SK-MEL-5 (cell line): Measurements from ENCODE around the gene IZUMO3.

DNA sequence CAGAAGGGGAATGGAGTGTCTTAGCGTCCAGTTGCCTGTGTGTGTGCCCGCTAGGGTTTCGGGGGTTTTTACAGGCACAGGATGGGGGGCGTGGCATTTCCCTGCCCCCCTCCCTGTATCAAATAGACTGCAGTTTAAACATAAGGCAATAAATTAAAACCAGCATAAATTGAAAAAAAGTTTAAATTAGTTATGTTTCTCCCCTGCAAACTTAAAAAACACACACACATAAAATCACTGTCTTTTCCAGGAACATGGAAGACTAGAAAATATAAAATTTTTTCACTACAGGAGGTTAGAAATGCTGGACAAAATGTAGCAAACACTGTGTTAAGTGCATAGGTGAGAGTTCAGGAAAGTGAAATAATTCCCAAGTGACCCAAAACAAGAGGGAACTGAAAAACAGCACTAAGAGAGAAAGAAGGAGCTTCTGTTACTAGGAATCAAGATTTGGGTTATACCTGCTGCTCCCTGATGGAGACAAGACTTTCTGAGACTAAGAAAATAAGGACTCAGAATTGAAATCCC, 69.3 kb downstream of the CDKN2A start:
RAMPAGE:
- cytosol, long total RNA: no peak
- long total RNA: no peak
- nucleus, long total RNA: no peak

DNA sequence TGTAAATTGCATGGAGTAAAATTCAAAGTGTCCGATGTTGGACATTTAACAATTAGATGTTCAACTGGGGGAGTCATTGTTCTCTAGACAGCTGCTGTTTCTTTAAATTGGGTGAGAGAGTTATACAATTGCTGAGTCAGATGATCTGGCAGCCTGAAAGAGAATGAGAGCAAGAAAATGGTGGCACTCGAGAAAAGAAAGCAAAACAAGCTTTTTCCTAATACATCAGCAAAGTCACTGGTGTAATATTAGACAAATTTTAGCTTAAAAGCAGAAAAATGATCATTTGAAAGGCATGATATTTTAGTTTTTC, 12.1 kb upstream of the CDKN2A start:
RAMPAGE:
- cytosol, long total RNA: no peak
- long total RNA: no peak
- nucleus, long total RNA: no peak

DNA sequence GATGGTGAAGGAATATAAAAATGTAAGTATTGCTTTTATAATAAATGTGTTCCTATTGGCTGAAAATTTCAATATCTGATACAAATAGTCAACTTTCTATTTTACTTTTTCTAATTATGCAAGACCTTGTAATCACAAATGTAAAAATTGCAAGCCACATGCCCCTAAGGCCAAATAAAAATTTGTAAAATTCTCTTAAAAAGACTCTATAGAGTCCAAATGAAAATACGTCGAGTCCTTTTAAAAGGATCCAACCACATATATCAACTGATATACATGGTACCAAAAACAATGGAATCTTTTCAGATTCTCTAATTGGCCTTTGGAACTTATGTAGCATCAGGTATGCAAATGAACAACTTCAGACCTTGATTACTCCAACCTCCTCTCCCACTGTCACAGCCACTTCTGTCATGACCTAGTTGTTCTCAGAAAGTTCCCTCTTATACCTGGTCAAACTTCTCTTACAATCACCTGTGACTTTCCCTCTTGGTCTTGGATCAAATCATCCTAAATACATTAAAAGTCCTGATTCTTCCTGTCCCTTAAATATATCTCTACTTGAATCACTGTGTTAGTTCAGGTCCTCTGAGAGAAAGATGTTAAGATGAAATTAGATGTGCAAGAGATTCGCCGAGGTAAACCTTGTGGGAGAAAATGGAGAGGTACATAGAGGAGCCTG, 104.8 kb upstream of the CDKN2B start:
RAMPAGE:
- cytosol, long total RNA: no peak
- long total RNA: no peak
- nucleus, long total RNA: no peak

RAMPAGE:
- cytosol, long total RNA: no peak
- long total RNA: no peak
- nucleus, long total RNA: no peak
Measured at GRCh38 chr9:22124699-22125053, 115.6 kb upstream of the CDKN2B start.

RAMPAGE:
- cytosol, long total RNA: no peak
- long total RNA: no peak
- nucleus, long total RNA: no peak
Measured at GRCh38 chr9:22237964-22238542, 208.6 kb upstream of the DMRTA1 start.

DNA sequence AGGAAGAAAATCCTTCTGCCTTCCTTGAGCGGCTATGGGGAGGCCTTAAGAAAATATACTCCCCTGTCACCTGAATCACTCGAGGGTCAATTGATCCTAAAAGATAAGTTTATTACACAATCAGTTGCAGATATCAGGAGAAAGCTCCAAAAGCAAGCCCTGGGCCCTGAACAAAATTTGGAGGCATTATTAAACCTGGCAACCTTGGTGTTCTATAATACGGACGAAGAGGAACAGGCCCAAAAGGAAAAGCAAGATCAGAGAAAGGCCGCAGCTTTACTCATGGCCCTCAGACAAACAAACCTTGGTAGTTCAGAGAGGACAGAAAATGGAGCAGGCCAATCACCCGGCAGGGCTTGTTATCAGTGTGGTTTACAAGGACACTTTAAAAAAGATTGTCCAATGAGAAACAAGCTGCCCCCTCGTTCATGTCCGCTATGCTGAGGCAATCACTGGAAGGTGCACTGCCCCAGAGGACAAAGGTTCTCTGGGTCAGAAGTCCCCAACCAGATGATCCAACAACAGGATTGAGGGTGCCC, 9.3 kb upstream of the DMRTA1 start:
RAMPAGE:
- cytosol, long total RNA: no peak
- long total RNA: no peak
- nucleus, long total RNA: no peak

RAMPAGE:
- cytosol, long total RNA: no peak
- long total RNA: no peak
- nucleus, long total RNA: no peak
Measured at GRCh38 chr9:22820668-22820961, 374.0 kb downstream of the DMRTA1 start.

DNA sequence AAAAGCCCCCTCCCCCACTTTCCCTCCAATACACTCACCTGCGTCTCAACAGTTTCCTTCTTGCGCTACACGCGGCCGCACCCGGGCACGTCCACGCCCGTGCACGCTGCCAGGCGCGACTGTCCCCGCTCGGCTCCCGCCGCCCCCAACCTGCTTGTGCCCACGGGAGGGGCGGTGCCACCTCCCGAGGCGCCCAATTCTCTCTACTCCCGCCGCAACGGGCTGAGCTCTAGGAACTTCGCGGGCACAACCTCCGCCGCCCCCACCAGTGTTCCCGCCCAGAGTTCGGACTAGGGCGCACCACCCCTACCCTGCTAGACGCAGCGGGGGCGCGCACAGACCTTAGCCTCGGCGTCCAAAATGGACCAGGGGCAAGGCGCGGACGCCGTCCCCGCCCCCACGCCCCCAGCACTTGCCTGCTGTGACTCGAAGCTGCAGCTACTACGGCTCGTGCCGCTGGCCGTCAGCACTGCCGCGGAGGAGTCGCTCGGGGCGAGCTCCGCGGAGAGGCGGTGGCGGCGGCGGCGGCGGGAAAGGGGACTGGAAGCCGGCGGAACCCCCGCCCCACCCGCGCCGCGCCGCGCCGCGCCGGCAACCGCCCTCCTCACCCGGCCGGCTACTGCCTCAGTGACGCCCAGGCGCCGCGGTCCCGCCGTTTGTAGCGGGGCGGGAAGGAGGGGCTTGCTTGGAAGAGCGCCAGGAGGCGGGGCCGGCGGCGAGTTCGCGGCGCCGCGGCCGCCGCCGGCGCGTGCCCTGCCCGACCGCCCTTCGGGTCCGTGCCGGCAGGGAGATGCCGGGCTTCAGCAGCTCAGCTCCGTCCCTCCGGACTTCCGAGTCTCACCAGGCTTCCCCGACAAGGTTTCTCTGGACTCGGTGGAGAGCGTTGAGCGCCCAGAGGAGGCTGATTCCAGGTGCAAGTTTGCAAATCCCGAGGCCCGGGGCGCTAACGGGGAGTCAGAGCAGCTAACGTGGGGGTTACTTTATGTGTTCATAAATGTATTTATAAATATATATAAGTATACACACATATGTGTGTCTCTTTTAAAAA, 4.5 kb downstream of the ELAVL2 start:
RAMPAGE:
- cytosol, long total RNA: no peak
- long total RNA: no peak
- nucleus, long total RNA: no peak

RAMPAGE:
- cytosol, long total RNA: no peak
- long total RNA: no peak
- nucleus, long total RNA: no peak
Measured at GRCh38 chr9:24545391-24546149, at the start of gene IZUMO3. Gene IZUMO3, minus strand, starts transcription at chr9:24545897.

DNA sequence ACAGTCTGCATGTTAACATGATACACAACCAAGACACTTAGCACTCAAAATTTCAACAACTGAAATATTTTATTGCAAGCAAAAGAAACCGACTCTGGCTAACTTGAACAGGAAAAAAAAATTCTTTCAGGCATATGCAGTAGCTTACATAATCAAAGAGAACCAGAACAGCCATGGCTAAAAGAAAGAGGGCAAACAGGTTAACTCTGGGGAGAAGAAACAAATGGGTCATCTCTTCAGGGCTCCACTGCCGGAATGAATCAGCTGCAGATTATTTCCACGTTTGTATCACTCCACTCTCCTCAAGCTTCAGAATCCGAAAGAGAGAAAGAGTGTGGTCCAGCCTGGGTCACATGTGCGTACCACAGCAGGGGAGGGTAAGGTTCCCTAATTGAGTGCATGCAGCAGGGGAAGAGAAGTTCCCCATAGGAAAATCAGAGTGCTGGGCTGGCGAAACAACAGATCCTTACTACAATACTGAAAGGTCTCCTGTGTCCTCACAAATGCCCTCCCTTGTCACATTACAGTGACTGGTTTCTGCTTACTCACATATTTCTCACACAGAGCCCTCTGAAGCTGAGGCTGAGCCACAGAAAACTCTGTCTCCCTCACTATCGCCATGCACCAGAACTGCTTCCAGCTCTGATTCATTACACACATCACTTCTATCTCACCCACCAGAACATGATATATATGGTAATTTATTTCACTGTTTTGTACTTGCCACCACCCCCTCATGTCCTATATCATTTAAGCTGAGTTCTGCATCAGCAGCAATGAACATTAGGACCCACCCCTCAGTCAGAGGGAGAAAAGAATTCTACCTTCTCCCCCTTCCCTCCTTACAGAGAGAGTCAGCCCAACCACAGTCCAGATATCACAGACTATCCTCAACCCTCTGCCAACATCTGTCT, 532.1 kb upstream of the TUSC1 start:
RAMPAGE:
- cytosol, long total RNA: no peak
- long total RNA: no peak
- nucleus, long total RNA: no peak

RAMPAGE:
- cytosol, long total RNA: no peak
- long total RNA: no peak
- nucleus, long total RNA: no peak
Measured at GRCh38 chr9:26746648-26747169, 145.9 kb downstream of the CAAP1 start.

DNA sequence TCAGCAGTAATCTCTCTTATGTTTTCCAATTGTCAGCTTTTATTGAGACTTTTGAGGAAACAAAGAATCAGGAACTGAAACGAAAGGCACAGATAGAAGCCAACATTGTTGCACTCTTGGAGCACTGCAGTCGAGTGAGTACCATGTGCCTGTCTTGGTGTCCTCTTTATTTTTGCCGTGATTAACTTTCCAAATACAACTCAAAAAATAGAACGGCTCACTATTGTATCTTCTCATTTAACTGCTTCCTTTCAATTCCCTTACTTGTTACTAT, 41.7 kb upstream of the LRRC19 start:
RAMPAGE:
- cytosol, long total RNA: no peak
- long total RNA: no peak
- nucleus, long total RNA: no peak

DNA sequence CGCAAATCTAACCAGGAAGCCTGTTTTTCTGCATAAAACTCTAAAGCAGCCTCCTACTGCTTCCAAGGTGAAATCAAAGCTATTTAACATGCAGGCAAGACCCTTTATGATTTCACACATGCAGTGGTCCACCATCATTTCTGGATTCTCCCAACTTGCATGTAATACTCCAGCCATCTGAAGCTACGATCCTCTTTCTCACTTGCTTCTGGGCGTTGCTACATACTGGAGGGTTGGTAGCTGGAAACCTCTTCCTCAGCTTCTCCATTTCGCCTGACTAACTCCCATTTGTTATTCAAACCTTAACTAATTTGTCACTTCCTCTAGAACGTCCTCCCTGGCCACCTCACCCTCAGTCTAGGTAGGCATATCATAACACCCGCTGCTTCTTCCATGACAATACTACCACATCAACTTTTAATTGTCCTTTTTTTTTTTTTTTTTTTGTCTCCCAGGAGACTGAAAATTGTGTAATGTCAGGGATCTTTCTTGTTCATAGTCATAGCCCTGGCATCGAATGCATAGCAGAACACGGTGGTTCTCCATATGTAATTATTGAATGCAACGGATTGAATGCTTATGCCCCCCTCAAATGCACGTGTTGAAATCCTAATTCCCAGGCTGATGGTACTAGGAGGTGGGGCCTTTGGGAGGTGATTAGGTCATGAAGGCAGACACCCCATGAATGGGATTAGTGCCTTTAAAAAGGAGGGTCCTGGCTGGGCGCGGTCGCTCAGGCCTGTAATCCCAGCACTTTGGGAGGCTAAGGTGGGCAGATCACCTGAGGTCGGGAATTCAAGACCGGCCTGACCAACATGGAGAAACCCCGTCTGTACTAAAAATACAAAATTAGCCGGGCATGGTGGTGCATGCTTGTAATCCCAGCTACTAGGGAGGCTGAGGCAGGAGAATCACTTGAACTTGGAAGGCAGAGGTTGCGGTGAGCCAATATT, 72.8 kb upstream of the EQTN start:
RAMPAGE:
- cytosol, long total RNA: no peak
- long total RNA: no peak
- nucleus, long total RNA: no peak

DNA sequence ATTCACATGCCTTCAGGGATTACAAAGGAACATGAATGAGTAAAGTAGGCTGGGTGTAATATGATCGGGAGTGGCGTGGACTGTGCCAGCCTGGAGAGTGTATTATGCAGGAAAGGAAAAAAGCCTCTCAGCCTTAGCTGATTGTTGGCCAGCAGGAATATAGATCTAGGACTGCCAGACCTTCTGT, 74.6 kb upstream of the EQTN start:
RAMPAGE:
- cytosol, long total RNA: no peak
- long total RNA: no peak
- nucleus, long total RNA: no peak

DNA sequence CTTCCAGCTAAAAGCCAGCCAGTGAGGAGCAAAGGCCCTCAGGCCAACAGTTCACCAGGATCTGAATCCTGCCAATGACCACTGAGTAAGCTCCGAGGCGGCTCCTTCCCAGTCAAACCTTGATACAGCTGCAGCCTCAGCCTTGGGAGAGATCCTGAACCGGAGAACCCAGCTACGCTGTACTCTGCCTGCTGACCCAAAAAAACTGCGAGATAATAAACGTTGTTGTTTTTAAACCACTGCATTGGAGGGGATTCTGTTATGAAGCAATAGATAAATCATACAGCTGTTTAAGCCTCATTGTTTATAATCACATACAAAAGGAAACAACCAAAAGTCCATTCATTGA, 49.0 kb upstream of the IFNK start:
RAMPAGE:
- cytosol, long total RNA: no peak
- long total RNA: no peak
- nucleus, long total RNA: no peak

GRCh38 chr9:27525957-27526417, 1.9 kb downstream of the IFNK start:
RAMPAGE:
- cytosol, long total RNA: no peak
- long total RNA: no peak
- nucleus, long total RNA: no peak

DNA sequence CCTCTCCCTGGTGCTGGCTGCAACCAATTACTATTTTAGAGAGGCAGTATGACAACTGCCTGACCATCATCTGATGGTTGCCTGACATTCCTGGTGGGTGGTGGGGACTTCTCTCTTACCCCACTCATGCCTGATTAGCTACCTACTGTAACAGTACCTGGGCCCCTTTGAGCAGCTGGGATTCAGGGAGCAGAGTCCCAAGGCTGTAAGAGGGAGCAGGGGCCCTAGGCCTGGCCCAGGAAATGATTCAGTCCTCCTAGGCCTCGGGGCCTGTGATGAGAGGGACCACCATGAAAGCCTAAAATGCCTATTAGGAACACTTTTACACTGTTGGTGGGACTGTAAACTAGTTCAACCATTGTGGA, 3.8 kb upstream of the C9orf72 start:
RAMPAGE:
- cytosol, long total RNA: no peak
- long total RNA: no peak
- nucleus, long total RNA: no peak

RAMPAGE:
- cytosol, long total RNA: no peak
- long total RNA: no peak
- nucleus, long total RNA: no peak
Measured at GRCh38 chr9:27664070-27664632, 90.9 kb upstream of the C9orf72 start.

GRCh38 chr9:27701527-27702163, 128.4 kb upstream of the C9orf72 start:
RAMPAGE:
- cytosol, long total RNA: no peak
- long total RNA: no peak
- nucleus, long total RNA: no peak

DNA sequence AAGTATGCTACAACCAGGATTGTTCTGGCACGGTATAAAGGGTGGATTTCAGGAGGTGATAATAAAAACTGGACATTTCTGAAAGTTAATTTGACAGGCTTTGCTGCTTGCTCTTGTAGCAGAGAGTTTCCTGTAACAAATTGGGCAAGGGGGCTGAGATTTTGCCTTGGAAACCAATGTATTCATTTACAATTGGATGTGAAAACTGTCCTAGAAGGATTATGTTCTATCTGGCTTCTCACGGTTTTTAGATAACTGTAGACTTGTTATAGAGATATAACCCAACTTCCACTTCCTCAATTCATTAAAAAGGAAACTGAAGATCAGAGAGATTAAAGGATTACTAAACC, 129.8 kb upstream of the C9orf72 start:
RAMPAGE:
- cytosol, long total RNA: no peak
- long total RNA: no peak
- nucleus, long total RNA: no peak